Astrocyte (in vitro differentiated cells and primary cell): ENCODE measurements around a stretch of chr2.

DNA sequence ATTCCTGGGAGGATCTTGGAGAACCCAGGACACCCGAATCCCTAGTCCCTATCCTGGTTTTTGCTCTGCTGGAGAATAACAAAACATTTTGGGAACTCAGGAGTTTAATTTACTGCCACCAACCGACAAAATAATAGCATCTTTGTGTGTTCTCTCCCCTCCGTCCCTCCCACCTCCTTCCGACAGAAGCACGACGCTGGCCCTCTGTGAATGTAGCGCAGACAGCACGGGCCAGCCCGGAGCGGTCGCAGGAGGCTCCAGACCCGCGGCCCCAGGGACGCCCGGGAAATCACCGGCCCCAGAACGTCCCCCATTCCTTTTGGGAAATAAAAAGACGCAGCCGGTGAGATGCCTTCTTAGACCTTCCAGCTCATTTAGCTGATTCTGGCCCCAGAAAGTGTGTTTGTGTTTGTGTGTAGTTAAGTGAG lies 709 bp upstream of the TANC1 start:
- PRO-cap = no peak
- RRBS, 2 experiments = 3 to 4% methylated on average over 7 of the region's 19 CpGs

DNA sequence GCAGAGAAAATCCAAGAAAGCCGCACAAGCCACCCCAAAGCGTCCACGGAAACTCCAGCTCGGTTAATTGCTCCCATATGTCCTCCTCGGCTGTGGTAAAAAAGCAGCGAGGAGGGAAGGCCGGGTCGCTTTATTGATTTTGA lies 424 bp upstream of the TANC1 start:
- PRO-cap = unidirectional peak, minus-strand start at position 105 of the sequence
- RRBS, 2 experiments = 0 to 12% methylated on average over 2 of the region's 8 CpGs

DNA sequence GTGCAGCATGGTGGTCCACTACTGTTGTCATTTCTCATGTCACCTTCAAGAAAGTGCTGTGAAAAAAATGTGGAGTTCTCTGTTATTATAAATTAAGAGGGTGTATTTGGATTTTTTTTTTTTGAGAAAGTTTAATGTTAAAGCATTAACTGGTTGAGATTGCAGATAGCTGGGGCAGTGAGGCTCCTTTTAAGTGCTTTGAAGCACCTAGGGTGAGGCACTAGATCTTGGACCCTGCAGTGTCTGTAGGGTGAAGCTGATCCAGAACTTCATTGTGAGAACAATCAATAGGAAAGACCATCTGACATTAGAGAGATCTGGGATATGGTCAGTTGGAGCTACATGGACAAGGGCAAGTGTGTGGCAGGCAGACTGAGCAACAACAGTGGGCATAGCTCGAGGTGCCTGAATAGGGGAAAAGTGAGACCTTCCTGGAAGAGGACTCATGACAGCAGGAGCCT lies 117.7 kb downstream of the TANC1 start:
- PRO-cap = no peak
- RRBS, 2 experiments = no CpG with 5 or more reads among the region's 1 CpG

GRCh38 chr2:159141165-159141740 lies 145.2 kb downstream of the WDSUB1 start:
- PRO-cap = no peak
- RRBS, 2 experiments = no CpG with 5 or more reads among the region's 4 CpGs

DNA sequence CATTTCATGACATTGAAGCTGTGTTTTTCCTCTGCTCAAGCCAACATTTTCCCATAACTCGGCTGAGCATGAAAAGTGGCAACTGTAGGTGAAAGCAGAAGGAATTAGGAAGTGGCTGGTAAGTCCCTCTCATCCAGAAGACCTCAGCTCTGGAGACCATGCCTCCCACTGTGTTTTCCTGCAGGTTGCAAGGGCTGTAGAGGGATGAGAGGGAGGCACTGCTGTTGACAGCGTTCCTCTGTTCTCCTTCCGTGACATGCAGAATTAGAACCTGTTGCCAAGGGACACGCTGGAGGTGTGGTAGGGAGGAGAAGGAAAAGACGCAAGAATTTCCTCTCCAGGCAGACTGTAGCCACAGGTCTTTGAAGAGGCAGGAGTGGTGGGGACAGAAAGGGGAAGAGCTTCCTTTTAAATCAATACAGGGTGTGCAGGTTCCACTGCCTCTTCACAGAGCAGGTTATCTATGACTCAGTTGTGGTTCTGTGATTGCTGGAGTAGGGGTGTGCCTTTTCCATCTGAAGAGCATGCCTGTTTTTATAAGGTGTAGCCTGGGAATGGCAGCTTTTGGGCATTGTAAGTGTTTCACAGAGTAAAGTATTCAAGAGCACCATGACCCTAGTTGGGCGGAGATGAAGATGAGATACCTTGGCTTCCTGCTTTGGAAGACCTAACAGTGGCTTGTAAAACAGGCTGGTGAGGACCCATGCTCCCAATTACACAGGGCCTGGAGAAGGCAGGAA lies 133.0 kb downstream of the WDSUB1 start:
- PRO-cap = no peak
- RRBS, 2 experiments = no CpG with 5 or more reads among the region's 6 CpGs

- PRO-cap = no peak
- RRBS, 2 experiments = no CpG with 5 or more reads among the region's 7 CpGs
Measured at GRCh38 chr2:159412268-159412710, 125.8 kb upstream of the WDSUB1 start.

DNA sequence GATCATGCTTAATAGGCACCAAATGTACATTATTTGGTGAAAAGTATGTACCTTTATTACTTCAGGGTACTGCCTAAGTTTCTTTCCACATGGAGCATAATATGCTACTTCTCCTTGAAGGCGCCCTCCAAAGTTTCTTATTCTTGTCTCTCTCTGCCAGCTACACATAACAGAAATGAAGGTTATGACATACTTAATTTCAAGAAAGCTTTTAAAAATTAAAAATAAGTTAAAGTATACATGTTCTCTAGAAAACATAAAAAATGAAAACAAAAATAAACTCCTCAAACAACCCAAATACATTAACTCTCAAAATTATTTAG lies 141.7 kb upstream of the WDSUB1 start:
- PRO-cap = no peak
- RRBS, 2 experiments = no CpG with 5 or more reads among the region's 1 CpG

DNA sequence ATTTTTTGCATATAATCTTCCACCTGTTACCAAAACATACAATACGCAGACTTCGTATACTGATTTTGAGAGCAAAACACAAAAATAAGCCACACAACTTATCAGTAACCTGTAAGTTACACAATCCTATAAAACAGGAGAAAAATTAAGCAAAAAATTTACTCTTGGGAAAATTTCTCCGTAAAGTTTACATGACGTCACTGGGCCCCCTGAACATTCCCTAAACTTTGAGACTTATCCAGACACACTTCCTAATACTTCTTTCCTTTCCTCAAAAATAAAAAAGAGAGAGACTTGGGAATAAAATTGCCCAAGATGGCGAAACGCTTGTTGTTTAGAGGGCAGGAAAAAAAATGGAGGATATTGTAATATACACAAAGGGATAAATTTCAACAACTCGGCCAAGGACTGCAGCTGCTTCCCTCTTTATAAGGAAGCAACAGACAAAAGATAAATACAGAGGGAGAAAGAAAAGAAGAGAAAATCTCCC lies 1.6 kb downstream of the BAZ2B start:
- PRO-cap = no peak
- RRBS, 2 experiments = no CpG with 5 or more reads among the region's 7 CpGs

GRCh38 chr2:159767302-159768278 lies 30.4 kb downstream of the CD302 start:
- PRO-cap = no peak
- RRBS, 2 experiments = no CpG with 5 or more reads among the region's 2 CpGs

DNA sequence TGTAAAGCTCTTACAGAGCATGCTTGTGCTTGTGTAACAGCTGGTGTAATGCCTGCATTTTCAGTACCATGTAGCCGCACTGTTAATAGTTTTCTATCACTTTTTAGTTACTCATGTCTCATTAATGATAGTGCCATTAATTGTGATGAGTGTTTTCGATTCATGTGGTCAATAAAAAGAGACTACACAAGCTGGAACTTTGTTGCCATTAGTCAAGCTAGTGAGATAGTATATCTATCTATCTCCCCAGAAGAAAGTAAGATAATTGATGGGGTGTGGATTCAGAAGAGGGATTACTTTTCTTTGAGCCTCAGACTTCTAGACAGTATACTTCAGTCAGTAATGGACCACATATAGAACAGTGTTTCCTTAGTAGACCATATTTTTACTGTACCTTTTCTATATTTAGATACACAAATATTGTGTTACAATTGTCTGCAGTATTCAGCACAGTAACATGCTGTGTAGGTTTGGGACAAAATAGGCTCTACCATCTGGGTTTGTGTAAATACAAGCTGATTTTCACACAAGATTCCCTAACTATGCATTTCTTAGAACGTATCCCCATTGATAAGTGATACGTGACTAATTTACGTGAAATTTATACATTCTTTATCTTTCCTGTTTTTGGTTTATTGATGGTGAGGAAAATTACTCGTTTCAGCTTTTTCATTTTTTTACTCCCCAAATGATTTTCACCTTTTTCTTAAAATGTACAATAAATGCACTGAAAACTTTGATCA lies 27.6 kb downstream of the CD302 start:
- PRO-cap = no peak
- RRBS, 2 experiments = no CpG with 5 or more reads among the region's 6 CpGs

- PRO-cap = no peak
- RRBS, 2 experiments = no CpG with 5 or more reads among the region's 4 CpGs
Measured at GRCh38 chr2:159774072-159774559, 23.9 kb downstream of the CD302 start.

GRCh38 chr2:159802563-159803048 lies 4.6 kb upstream of the CD302 start:
- PRO-cap = no peak
- RRBS, 2 experiments = no CpG with 5 or more reads among the region's 6 CpGs

DNA sequence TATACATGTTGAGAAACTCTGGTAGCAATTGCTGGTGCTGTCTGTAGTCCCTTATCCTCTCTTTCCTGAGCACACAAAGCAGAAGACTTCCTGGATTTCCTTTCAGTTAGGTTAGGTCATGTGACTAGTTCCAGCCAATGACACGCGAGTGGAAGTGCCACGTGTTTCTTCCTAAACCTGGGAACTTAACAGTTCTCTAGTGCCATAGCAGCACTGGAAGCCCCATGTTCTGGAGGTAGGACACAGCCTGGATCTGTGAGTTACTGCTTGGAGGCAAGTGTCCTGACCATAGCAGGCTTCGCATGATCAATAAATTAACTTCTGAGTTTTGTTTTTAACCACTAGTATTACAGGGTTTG lies 32.0 kb upstream of the LY75 start:
- PRO-cap = no peak
- RRBS, 2 experiments = no CpG with 5 or more reads among the region's 4 CpGs

DNA sequence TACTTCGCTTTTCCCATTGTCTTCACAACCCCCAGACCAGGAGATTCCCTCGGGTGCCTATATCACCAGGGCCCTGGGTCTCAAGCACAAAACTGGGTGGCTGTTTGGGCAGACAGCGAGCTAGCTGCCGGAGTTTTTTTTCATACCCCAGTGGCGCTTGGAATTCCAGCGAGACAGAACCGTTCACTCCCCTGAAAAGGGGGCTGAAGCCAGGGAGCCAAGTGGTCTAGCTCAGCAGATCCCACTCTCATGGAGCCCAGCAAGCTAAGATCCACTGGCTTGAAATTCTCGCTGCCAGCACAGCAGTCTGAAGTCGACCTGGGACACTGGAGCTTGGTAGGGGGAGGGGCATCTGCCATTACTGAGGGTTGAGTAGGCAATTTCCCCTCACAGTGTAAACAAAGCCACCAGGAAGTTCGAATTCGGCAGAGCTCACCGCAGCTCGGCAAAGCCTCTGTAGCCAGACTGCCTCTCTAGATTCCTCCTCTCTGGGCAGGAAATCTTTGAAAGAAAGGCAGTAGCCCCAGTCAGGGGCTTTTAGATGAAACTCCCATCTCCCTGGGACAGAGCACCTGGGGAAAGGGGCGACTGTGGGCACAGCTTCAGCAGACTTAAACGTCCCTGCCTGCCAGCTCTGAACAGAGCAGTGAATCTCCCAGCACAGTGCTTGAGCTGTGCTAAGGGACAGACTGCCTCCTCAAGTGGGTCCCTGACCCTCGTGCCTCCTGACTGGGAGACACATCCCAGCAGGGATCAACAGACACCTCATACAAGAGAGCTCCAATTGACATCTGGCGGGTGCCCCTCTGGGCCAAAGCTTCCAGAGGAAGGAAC lies 18.9 kb downstream of the ITGB6 start:
- PRO-cap = no peak
- RRBS, 2 experiments = no CpG with 5 or more reads among the region's 17 CpGs

GRCh38 chr2:160208156-160208645 lies 8.1 kb upstream of the ITGB6 start:
- PRO-cap = no peak
- RRBS, 2 experiments = no CpG with 5 or more reads among the region's 8 CpGs

- PRO-cap = no peak
- RRBS, 2 experiments = no CpG with 5 or more reads among the region's 12 CpGs
Measured at GRCh38 chr2:160222640-160223545, 22.8 kb upstream of the ITGB6 start.

DNA sequence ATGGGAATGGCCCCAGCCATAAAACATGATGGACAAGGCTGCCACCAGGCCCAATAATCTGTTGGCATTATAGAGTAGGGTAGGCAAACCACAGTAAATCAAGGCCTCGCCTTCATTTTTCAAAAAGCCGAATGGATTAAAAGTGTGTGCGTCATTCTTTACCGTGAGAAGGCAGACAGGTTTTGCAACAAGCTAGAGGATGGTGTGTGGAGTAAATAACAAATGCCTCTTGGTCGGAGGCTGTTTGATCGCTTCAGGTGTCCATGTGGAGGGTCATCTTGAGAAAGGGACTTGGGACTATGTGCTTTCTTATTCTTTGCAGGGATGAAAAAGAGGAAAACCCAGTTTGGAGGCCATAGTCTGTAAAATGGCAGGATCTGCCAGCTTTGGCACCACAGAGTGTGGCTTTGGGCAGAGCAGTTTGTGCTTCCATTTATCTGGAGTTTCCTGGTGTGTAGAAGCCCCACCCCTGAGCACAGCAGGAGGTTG lies 57.1 kb upstream of the ITGB6 start:
- PRO-cap = no peak
- RRBS, 2 experiments = no CpG with 5 or more reads among the region's 6 CpGs

GRCh38 chr2:160474111-160474468 lies 19.5 kb downstream of the RBMS1 start:
- PRO-cap = no peak
- RRBS, 2 experiments = no CpG with 5 or more reads among the region's 3 CpGs

- PRO-cap = no peak
- RRBS, 2 experiments = no CpG with 5 or more reads among the region's 4 CpGs
Measured at GRCh38 chr2:160513165-160513508, 19.5 kb upstream of the RBMS1 start.

- PRO-cap = no peak
- RRBS, 2 experiments = no CpG with 5 or more reads among the region's 4 CpGs
Measured at GRCh38 chr2:160538464-160538924, 44.9 kb upstream of the RBMS1 start.